HCT116 (cell line): ENCODE results near the gene PTPN18.

- RRBS = no CpG with 5 or more reads among the region's 21 CpGs
These were observed 418.0 kb upstream of the HS6ST1 start for GRCh38 chr2:128736678-128737035.

DNA sequence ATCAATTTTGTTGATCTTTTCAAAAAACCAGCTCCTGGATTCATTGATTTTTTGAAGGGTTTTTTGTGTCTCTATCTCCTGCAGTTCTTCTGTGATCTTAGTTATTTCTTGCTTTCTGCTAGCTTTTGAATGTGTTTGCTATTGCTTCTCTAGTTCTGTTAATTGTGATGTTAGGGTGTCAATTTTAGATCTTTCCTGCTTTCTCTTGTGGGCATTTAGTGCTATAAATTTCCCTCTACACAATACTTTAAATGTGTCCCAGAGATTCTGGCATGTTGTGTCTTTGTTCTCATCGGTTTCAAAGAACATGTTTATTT lies 627.5 kb upstream of the HS6ST1 start:
- RRBS = no CpG with 5 or more reads among the region's 1 CpG

DNA sequence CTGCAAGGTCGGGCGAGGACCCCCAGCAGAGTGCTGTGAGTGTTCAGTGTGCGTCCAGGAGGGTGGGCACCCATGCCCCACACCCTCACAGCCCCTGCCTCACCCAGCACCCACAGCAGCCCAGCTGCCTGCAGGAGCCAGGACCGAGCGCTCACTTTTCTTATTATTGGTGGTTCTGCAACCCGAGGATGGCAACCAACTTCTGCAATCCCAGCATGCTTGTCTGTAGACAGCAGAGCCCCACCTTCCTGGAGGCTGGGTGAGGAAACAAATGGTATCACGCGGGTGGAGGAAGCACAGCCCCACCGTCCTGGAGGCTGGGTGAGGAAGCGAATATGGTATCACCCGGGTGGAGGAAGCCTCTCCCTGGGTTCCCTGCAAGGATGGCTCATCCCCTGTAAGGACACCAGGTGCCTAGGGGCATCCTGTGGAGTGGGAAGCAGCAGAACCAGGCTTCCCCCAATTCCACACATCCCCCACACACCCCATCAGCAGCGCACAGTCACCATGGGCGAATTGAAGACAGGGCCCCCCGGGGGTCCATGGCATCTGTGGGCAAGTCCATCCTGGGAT lies 220.6 kb upstream of the RAB6C start:
- RRBS = no CpG with 5 or more reads among the region's 14 CpGs

DNA sequence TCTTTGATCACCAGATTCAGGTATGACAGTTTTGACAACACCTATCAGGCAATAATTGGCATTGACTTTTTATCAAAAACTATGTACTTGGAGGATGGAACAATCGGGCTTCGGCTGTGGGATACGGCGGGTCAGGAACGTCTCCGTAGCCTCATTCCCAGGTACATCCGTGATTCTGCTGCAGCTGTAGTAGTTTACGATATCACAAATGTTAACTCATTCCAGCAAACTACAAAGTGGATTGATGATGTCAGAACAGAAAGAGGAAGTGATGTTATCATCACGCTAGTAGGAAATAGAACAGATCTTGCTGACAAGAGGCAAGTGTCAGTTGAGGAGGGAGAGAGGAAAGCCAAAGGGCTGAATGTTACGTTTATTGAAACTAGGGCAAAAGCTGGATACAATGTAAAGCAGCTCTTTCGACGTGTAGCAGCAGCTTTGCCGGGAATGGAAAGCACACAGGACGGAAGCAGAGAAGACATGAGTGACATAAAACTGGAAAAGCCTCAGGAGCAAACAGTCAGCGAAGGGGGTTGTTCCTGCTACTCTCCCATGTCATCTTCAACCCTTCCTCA lies 818 bp downstream of the RAB6C start:
- RRBS = no CpG with 5 or more reads among the region's 15 CpGs

DNA sequence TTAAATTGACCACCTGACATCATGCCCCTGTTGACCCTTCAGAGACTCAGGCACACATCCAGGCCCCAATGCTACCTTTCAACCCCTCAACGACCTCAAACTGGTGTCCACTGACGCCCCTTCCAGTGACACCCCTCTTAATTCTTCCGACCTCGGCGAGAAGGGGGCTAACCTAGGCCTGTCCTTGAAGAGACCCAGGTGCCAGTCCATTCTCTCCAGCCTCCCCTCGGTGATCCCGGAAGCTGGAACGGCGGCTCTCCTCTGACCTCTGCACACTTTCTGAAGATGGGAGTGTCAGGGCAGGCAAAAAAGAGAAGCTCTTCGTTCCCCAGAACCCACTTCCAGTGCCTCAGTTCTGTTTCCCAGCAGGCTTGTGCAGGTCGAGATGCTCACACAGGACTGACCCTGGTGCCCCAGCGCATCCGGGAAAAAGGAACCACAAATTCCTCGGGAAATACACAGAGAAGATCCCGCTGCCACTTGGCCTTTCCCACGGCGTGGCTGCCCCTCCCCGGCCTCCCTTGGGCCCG lies 766 bp upstream of the PTPN18 start:
- RRBS = 14% methylated on average over 5 of the region's 19 CpGs

GRCh38 chr2:130355555-130356344 lies at the start of gene PTPN18:
PTPN18 (plus strand) TSS chr2:130356056.
- RRBS = 1% methylated on average over 53 of the region's 102 CpGs

- RRBS = no CpG with 5 or more reads among the region's 8 CpGs
These were observed 32.6 kb downstream of the PTPN18 start for GRCh38 chr2:130388383-130388960.

GRCh38 chr2:130820204-130820826 lies 16.4 kb upstream of the ARHGEF4 start:
- RRBS = no CpG with 5 or more reads among the region's 15 CpGs

- RRBS = 4% methylated on average over 12 of the region's 40 CpGs
These were observed 687 bp downstream of the PLEKHB2 start for GRCh38 chr2:131105540-131106505.

GRCh38 chr2:131514087-131515260 lies 13.2 kb upstream of the CCDC74A start:
- RRBS = no CpG with 5 or more reads among the region's 21 CpGs

DNA sequence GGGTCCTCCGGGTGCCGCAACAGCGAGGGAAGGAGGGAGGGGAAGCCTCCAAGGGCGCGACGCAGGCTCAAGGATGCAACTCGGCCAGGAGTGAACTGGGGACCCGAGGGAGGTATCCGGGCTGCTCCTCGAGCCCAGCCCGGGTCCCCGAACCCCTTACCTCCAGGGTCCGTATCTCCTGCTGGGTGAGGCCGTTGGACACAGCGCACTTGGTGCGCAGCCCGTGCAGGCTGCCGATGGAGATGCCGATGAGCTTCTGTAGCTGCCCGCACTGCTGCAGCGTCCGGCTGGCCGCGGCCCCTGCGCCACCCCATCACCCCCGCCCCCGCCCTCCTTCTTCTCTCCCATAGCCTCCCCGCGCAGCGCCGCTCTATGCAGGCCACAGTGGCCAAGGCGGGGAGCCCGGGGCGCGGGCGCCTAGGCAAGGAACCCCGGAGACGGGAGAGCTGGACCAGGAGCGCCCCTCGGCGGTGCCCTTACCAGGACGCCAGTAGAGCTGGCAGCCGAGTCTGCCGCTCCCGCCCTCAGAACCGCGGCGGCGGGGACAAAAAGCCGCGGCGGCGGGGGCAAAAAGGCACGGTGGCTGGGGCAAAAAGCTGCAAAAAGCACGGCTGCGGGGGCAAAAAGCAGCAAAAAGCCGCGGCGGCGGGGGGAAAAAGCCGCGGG lies 124.0 kb downstream of the ANKRD30BL start:
- RRBS = 100% methylated on average over 3 of the region's 62 CpGs

GRCh38 chr2:132280755-132281224 lies 119.0 kb upstream of the ANKRD30BL start:
- RRBS = no CpG with 5 or more reads among the region's 14 CpGs

DNA sequence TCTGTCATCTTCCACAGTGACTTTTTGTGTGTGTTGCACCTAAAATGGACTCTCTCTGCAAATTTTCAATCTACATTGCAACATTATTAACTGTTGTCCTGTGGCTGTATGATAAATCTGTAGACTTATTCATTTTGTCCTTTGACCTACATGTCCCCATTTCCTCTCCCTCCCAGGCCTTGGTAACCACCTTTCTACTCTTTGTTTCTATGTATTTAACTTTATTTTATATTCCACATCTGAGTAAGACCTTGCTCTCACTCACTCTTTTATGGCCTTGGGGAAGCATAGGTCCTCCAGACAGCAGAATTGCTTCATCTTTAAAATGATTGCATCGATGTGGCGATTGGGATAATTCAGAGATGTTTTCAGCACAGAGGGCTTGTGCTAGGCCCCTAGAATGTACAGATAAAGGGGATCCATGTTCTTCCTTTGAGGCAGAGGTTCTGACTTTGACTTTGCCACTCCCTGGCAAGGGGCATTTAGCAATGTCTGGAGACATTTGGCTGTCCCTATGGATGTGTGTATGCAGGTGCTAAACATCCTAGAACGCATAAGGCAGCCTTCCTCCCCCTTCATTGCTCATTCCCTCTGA lies 1.4 kb upstream of the GPR39 start:
- RRBS = no CpG with 5 or more reads among the region's 3 CpGs

DNA sequence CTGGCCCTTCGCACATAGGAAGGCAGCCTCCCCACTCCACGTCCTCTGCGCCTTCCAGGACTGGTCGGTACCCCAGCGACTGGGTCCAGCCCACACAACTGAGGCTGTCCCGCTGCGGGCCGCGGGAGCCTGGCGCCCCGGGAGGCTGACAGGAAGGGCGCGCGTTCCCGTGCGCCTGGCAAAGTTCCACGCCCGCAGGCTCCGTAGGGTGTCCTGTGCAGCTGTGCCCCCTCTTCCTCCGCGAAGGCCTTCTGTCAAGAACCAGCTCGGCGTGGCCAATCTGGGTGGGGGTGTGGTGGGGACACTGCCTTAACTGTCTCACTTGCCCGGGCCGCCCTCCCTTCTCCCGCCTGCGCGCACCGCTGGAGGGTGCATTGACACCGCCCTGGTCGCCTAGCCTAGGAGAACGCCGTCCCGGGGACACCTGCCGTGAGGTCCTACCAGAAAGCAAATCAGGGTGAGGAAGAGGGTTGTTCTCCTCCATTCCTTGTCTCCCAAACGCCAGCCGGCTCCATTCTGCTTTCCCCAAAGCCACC lies 585 bp upstream of the LYPD1 start:
- RRBS = 46% methylated on average over 8 of the region's 37 CpGs

DNA sequence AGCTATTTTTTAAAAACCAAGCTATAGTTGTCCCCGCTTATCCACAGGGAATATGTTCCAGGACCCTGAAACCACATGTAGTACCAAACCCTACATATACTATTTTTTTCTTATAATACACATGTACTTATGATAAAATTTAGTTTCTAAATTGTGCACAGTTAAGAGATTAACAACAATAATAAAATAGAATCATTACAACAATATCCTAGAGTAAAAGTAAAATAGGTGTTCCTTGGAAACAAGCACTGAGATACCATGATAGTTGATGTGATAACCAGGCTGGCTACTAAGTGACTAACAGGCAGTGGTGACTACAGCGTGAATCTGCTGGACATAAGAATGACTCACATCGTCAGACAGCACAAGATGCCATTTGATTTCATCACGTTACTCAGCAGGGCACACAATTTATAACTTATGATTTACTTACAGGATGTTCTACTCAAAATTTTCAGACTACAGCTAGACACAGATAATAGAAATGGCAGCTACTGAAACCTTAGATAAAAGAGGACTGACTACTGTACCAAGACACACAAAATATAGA lies 367.3 kb downstream of the NCKAP5 start:
- RRBS = no CpG with 5 or more reads among the region's 4 CpGs

DNA sequence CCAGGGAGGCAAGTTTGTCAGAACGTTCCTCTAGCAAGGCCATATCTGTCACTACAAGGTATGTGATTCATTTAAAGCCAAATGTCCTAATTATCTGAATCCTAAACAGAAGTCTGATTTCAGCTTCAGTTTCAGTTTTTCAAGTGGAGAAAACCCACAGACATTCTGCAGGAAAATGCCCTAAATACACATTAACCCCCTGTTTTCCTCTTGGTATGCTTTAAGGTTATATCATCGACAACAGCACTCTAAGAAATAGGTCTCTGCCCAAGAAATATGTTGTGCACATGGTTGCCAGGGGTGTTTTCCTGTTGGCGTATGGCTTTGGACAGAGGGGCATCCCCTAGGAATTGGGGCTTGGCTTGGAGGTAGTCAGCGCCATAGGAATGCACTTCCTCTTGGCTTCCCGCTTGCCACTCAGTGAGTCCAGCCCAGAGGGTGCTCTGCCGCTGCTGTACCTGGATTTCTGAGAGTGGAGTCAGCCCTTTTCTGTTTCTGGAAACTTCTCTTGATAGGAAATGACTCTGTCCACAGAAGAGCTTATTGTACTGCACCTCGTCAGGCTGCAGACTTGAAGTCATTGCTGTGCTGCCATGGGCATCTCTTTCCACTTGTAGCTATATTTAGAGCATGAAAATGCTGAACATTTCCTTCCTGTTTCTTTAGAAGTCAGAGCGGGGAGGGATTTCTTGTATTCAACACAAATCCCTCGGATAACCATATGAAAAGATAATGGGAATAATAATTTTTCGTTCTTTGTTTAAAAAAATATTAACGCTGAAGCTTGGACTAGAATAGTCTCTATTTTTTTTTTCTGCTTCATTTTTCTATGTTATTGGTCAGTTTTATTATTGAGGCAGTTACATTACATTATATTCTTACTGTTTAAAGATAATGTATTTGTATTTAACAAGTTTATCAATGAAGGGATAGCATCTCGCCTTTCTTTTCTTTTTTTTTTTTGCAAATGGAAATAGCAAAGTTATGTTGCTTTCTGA lies 116.6 kb upstream of the MGAT5 start:
- RRBS = no CpG with 5 or more reads among the region's 12 CpGs

GRCh38 chr2:134216531-134217346 lies 37.1 kb upstream of the MGAT5 start:
- RRBS = no CpG with 5 or more reads among the region's 6 CpGs

GRCh38 chr2:134280155-134280595 lies 26.3 kb downstream of the MGAT5 start:
- RRBS = no CpG with 5 or more reads among the region's 6 CpGs

DNA sequence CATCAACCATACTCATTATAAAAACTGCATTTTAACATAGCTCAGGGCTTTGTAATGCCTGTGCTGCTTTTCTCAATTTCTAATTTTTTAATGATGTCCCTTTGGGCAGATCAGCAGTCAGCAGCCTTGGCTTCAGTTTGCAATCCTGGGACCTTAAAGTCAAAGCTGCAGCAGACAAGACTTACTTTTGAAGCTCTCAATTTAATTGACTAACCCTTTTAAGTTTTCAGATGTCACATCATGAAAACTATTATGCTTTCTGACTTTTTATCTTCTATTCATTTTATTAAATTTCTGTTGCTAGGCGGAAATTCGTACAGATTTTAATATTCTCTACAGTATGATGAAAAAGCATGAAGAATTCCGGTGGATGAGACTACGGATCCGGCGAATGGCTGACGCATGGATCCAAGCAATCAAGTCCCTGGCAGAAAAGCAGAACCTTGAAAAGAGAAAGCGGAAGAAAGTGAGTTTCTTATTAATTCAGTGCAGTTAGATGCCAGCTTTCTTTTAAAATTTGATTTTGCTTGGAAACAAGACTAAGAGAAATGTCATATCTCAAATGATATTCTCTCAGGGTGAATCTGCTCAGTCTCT lies 84.2 kb downstream of the MGAT5 start:
- RRBS = no CpG with 5 or more reads among the region's 8 CpGs

GRCh38 chr2:134410616-134411561 lies 157.0 kb downstream of the MGAT5 start:
- RRBS = no CpG with 5 or more reads among the region's 8 CpGs